ENCODE measurements around the gene SIM2.

GRCh38 chr21:35172204-35172593 lies 123.1 kb upstream of the RUNX1 start:
- PRO-cap, result no peak
- RRBS, result no CpG with 5 or more reads among the region's 2 CpGs

DNA sequence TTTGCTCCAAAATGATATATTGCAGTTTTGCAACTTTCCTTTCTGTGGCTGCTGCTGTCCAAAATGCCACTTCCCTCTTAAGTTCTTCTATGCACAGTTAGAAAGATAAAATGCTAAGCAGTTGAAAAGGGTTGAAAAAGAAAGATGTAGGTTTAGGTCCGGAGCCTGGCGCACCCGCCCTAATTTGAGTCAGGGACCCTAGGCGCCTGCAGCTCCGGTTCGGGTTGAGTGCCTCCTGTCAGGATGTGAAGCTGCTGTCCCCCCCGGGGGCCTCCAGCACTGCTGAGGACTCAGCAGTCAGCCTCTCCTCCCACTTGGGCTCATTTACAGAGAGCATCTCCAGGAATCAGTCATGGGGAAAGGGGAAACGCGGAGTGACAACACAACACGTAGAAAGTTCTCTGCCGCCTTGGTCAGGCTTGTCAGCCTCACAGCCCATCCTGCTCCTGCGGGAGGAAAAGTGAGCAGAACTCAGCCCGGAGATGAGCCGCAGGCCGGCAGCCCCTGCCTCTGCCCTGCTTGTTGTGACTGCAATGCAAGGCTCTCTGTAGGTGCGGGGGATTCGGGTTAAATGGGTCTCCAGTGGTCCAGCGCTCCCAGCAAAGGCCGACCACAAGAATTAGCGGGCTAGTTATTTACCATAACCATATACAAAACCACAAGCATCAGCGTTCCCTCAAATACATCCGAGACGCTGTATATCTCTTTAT lies 479.5 kb upstream of the RUNX1 start:
- PRO-cap, result unidirectional peak, plus-strand start at position 353 of the sequence
- RRBS, result 21% methylated on average over 6 of the region's 23 CpGs

- PRO-cap, result no peak
- RRBS, result no CpG with 5 or more reads among the region's 4 CpGs
Observed at GRCh38 chr21:35564978-35565484, 495.3 kb downstream of the SETD4 start.

- PRO-cap, result unidirectional peak, minus-strand start at chr21:36156308
- RRBS, result under 1% methylated on average over 10 of the region's 66 CpGs
Observed at GRCh38 chr21:36155976-36156726, 473 bp upstream of the DOP1B start.

GRCh38 chr21:36159428-36159986 lies 2.9 kb downstream of the DOP1B start:
- PRO-cap, result no peak
- RRBS, result no CpG with 5 or more reads among the region's 9 CpGs

GRCh38 chr21:36698577-36699676 lies at the start of gene SIM2:
SIM2 (plus strand) TSS chr21:36699115.
- PRO-cap, result bidirectional peak, plus-strand start at chr21:36698873, minus-strand start at chr21:36698926; bidirectional peak, plus-strand start at chr21:36699121, minus-strand start at chr21:36698991; unidirectional peak, plus-strand start at chr21:36699470
- RRBS, result 2% methylated on average over 79 of the region's 135 CpGs

DNA sequence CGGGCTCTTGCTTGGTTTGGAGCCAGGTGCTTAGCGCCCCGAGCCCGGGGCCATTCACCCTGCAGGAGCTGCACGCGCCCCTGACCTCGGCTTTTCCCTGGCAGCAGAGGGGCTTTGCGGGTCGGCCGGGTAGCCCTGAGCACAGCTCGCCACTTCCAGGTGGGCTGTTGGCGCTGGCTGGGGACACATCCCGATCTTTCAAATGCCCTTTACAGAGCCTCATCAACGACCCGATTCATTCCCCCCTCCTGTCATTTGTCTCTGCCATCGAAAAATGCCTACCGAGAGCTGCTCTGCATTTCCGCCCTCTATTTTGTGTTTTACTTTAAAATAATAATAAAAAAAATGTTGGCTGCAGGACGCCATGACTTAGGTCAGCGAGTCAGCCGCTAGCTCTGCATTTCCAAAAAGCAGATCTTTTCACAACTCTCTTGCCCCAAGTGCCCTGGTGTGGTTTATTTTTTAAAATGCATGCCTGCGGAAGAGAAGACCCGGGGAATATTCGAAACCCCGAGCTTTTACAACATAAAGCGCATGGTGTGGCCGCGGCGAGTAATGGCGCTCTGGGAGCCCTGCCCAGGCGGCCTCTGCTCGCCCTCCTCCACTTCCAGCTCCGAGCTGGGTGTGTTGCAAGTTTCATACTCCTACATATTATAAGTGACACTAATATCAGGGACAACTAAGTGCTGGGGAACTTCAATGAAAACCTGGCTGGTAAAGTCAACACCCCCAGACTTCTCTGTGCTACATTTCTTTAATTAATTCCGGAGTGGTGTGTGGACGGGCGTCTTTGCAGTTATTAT lies 11.6 kb downstream of the SIM2 start:
- PRO-cap, result no peak
- RRBS, result 13% methylated on average over 9 of the region's 36 CpGs

DNA sequence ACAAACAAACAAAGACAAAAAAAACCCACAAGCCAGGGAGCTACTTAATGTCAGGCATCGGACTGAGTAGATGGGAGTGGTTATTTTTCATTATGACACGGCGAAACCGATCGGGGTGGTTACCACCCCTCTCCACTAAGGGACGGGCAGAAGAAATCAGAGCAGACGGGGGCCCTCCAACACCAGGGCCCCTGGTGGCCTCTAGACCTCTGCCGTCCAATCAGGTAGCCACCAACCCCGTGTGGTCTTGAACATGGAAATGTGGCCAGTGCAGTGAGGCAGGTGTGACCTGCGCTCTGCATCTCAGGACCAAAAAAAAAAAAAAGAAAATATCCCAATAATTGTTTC lies 48.1 kb downstream of the SIM2 start:
- PRO-cap, result no peak
- RRBS, result no CpG with 5 or more reads among the region's 10 CpGs

GRCh38 chr21:36784979-36785507 lies 86.1 kb downstream of the SIM2 start:
- PRO-cap, result no peak
- RRBS, result no CpG with 5 or more reads among the region's 18 CpGs

- PRO-cap, result no peak
- RRBS, result 75% methylated on average over 2 of the region's 16 CpGs
Observed at GRCh38 chr21:36792092-36792894, 93.4 kb downstream of the SIM2 start.

GRCh38 chr21:36862689-36863631 lies 103.5 kb downstream of the HLCS start:
- PRO-cap, result no peak
- RRBS, result no CpG with 5 or more reads among the region's 17 CpGs

GRCh38 chr21:37073601-37074547 lies 820 bp downstream of the TTC3 start:
- PRO-cap, result bidirectional peak, plus-strand start at chr21:37073940, minus-strand start at chr21:37073919
- RRBS, result under 1% methylated on average over 7 of the region's 71 CpGs

- PRO-cap, result no peak
- RRBS, result no CpG with 5 or more reads among the region's 14 CpGs
Observed at GRCh38 chr21:37074548-37075523, 1.8 kb downstream of the TTC3 start.

DNA sequence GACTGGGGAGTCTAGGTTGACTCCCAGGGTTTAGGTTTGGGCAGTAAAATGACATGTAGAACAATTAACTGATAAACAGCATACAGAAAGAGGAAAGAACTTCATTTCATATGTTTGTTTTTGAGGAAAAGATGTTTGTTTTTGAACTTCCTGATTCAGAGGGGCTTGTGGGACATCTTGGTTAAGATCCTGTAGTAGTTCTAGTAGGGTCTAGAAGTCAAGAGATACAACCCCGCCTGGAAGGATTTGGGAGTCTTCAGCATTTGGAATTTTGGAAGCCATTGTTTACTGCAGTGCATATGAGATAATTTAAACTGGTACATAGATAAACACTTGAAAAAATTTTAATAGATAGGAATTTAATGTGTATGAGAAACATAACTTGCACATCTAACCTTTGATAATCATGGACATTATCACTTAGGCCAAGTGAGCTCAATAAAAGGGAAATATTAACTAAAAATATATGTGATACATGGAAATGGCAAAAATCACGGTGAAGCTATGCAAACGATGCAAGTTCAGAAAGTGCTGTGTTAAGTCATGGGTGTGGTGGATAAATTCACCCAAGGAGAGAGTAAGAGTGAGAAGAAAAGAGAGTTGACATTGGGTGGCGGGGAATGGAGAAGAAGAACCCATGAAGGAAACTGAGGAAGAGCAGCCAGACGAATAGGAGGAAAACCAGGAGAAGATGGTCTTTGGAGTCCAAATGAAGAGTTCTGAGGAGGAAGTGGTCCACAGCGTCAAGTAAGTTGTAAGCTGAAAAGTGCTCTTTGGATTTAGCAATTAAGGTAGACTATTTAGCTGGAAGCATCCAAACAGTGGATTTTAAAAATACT lies 10.8 kb downstream of the TTC3 start:
- PRO-cap, result no peak
- RRBS, result no CpG with 5 or more reads among the region's 6 CpGs

DNA sequence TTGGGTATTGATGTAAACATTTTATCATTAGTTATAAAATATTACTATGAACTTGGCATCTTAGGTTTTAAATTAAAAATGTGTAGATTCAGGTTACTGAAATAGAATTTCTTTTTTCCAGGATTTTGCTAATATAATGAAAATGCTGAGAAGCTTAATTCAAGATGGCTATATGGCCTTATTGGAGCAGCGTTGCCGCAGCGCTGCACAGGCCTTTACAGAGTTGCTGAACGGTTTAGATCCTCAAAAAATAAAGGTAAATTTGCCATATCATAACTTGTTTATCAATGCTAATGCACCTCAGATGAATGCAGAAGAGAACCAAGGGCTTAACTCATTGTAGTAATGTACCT lies 62.2 kb downstream of the TTC3 start:
- PRO-cap, result no peak
- RRBS, result no CpG with 5 or more reads among the region's 4 CpGs

GRCh38 chr21:37367338-37367876 lies 834 bp downstream of the DYRK1A start:
- PRO-cap, result bidirectional peak, plus-strand start at chr21:37367586, minus-strand start at chr21:37367664
- RRBS, result 1% methylated on average over 36 of the region's 83 CpGs

- PRO-cap, result no peak
- RRBS, result no CpG with 5 or more reads among the region's 2 CpGs
Observed at GRCh38 chr21:37382037-37382462, 15.5 kb downstream of the DYRK1A start.

DNA sequence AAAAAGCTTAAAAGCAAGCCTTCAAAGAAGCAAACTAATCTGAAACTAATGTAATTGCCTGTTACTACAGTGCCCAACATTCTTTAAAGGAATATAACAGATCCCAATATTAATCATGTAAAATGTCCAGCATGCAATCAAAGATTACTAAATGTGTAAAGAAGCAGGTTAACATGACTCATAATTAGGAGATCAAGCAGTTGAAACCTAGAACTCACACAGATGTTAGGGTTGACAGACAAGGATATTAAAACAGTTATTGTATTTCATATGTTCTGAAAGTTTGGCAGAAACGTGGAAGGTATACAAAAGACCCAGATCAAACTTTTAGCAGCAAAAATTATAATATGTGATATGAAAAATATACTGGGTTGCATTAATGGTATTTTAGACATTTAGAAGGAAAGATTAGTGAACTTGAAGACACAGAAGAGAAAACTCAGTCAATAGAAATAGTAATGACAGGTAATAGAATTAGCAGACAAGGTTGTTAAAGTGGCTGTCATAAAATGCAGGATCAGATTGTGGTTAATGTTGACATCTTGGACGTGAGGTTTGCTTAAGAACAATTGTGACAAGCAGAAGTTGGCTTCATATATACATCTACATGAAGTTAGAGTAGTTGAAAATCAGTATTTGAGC lies 18.0 kb downstream of the DYRK1A start:
- PRO-cap, result no peak
- RRBS, result no CpG with 5 or more reads among the region's 2 CpGs

DNA sequence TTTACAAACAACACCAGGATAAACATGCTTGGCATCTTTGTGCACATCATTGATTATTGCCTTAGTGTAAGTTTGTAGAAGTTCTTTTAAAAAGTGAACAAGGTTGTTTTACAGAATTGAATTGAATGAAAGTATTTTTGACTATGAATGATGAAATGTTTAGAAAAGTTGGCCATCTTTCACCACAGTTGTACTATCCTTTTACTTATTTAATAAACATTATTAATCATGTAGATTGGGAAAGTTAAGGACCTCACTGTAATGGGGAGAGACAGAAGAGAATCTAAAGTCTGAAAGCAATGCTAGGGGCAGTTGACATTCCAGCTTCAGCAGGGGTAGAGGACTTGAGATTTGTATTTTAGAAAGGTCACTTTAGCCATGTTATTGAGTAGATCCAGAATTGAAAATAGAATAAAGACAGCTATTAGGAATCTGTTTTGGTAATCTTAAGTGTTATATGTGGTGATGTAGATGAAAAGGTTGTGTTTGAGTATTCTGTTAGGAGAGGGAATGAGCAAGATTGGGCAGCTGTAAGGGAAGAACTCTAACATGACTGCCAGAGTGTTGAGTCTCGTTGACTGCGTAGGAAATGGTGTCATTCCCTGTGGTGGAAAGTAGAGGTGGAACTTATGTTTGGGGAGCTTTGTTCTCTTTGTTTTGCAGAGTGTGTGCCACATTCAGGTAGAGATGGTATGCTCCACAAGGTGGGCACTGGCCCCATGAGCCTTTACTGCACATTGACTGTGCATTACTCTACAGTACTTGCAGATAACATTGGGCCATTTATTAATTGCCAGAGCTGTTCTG lies 104.4 kb downstream of the DYRK1A start:
- PRO-cap, result no peak
- RRBS, result no CpG with 5 or more reads among the region's 2 CpGs

DNA sequence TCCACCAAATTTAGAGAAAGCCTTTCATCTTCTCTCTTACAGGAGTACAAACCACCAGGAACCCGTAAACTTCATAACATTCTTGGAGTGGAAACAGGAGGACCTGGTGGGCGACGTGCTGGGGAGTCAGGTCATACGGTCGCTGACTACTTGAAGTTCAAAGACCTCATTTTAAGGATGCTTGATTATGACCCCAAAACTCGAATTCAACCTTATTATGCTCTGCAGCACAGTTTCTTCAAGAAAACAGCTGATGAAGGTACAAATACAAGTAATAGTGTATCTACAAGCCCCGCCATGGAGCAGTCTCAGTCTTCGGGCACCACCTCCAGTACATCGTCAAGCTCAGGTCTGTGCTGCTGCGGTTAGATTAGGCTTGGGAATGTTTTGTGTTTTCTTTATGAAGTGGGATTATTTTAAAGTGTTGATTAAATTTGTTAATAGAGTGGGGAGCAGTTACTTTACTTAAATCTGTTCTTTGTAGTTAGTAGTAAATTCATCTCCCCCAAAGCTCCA lies 138.7 kb downstream of the DYRK1A start:
- PRO-cap, result no peak
- RRBS, result no CpG with 5 or more reads among the region's 10 CpGs